Measurements from ENCODE around the genes IFI6 and THEMIS2.

- RRBS = 1% methylated on average over 26 of the region's 63 CpGs
Observed at GRCh38 chr1:27568318-27569013, 35.5 kb downstream of the AHDC1 start.

- RRBS = no CpG with 5 or more reads among the region's 12 CpGs
Observed at GRCh38 chr1:27587897-27588846, 15.8 kb downstream of the AHDC1 start.

- RRBS = no CpG with 5 or more reads among the region's 25 CpGs
Observed at GRCh38 chr1:27589050-27590257, 14.5 kb downstream of the AHDC1 start.

DNA sequence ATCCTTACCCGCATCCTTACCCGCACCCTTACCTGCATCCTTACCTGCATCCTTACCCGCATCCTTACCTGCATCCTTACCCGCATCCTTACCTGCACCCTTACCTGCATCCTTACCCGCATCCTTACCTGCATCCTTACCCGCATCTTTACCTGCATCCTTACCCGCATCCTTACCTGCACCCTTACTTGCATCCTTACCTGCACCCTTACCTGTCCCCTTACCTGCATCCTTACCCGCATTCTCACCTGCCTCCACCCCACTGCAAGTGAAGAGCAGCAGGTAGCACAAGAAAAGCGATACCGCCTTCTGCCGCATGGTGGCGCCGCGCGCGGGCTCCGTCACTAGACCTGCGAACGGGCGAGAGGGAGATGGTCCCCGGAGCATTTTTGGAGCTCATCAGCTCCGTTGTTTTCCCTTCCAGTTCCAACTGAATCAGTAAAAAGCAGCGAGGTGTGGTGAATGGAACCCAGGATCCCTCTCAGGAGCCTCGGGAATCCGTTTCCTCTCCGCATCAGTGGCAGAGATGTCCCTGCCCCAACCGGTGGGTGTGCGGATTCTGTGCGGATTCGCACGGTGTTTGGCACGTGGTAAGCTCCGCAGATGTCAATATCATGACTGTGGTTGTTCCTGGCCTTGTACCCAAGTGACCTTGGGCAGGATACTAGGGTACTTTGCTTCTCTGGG, 2.9 kb downstream of the IFI6 start:
- RRBS = no CpG with 5 or more reads among the region's 33 CpGs

- RRBS = no CpG with 5 or more reads among the region's 10 CpGs
Observed at GRCh38 chr1:27672017-27672740, at the start of gene IFI6. TSS of gene IFI6 (minus strand) at chr1:27672192.

- RRBS = no CpG with 5 or more reads among the region's 2 CpGs
Observed at GRCh38 chr1:27785660-27786558, 12.9 kb downstream of the STX12 start.

GRCh38 chr1:27790184-27790619, 17.2 kb downstream of the STX12 start:
- RRBS = no CpG with 5 or more reads among the region's 5 CpGs

GRCh38 chr1:27862903-27863966, 9.1 kb upstream of the THEMIS2 start:
- RRBS = no CpG with 5 or more reads among the region's 7 CpGs

- RRBS = under 1% methylated on average over 7 of the region's 46 CpGs
Observed at GRCh38 chr1:27872158-27872728, at the start of gene THEMIS2. TSS of gene THEMIS2 (plus strand) at chr1:27872544.

- RRBS = 40% methylated on average over 13 of the region's 42 CpGs
Observed at GRCh38 chr1:27872729-27873622, 632 bp downstream of the THEMIS2 start.

DNA sequence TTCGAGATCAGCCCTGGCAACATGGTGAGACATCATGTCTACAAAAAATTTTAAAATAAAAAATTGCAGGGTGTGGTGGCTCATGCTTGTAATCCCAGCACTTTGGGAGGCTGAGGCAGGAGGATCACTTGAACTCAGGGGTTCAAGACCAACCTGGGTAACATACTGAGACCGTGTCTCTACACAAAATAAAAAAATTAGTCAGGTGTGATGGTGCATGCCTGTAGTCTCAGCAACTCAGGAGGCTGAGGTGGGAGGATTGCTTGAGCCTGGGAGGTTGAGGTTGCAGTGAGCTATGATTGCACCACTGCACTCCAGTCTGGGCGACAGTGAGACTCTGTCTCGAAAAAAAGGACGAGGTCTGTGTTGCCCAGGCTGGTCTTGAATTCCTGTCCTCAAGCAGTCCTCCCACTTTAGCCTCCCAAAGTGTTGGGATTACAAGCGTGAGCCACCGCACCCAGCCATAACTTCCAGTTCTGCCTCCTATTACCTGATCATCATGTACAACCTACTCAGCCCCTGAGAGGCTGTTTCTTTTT, 2.2 kb downstream of the THEMIS2 start:
- RRBS = no CpG with 5 or more reads among the region's 7 CpGs

DNA sequence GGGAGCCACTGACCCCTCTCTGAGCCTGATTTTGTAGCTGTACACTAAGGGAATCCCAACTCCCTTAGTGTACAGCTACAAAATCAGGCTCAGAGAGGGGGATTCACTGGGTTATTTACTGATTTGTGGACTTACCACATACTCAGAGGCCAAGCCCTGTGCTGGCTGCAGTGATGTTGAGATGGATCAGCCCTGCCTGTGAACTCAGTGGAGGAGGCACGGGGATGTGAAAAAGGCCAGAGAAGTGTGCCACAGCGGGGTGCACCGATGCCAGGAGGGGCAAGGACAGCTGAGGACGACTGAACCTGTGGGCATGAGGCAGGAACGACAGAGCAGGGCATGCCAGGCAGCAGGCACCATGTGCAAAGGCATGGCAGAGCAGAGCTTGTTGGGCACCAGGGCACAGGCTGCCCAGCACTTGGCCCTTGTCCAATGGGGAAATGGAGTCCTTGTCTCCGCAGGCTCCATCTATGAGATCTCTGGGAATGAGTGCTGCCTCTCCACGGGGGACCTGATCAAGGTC, 3.8 kb downstream of the THEMIS2 start:
- RRBS = no CpG with 5 or more reads among the region's 7 CpGs

- RRBS = no CpG with 5 or more reads among the region's 6 CpGs
Observed at GRCh38 chr1:27884998-27885423, 12.7 kb downstream of the THEMIS2 start.

- RRBS = no CpG with 5 or more reads among the region's 2 CpGs
Observed at GRCh38 chr1:28249323-28249962, 9.9 kb upstream of the SESN2 start.

DNA sequence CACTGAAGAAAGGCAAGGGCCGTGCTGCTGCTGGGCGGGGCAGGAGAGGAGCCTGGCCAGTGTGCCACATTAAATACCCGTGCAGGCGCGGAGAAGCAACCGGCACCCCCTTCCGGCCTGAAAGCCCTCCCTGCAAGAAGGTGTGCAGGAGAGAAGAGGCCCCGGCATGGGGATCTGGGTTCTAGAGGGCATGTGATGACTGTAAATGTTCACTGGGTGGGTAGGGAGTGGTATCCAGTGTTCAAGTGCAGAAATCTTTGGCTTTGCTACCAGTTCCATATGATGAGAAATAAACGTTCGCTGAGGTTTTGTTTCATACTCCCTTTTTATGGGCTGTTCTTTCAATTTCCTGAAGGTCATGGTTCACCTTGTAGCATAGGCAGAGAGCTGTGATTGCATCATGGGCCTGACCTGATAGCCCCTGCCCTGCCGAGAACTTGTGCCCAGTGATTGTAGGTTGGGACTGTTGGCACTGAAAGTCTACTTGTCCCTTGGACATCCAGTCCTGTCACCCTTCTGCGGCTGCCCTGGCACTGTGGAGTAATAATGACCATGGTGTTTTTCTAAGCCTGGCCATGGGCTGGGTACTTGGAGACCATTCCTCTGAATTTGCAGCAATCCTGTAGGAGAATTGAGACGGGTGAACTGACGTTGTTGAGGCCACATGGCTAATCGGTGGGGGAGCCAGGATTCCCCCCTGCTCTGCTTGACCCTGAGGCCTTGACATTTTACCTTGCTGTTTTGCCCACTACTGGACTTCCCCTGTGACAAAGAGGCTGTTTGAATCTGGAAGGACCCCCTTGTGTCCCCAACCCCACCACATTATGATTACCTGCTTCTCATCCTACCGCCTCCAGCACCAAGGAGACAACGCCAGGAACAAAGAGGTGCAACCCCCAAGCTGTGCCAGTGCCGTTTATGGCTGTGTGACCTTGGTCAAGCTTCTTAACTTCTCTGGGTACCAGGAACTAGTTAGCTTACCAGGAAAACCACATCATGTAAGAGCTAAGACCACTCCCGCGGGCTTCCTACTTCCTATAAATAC, 23.2 kb downstream of the SESN2 start:
- RRBS = no CpG with 5 or more reads among the region's 20 CpGs

DNA sequence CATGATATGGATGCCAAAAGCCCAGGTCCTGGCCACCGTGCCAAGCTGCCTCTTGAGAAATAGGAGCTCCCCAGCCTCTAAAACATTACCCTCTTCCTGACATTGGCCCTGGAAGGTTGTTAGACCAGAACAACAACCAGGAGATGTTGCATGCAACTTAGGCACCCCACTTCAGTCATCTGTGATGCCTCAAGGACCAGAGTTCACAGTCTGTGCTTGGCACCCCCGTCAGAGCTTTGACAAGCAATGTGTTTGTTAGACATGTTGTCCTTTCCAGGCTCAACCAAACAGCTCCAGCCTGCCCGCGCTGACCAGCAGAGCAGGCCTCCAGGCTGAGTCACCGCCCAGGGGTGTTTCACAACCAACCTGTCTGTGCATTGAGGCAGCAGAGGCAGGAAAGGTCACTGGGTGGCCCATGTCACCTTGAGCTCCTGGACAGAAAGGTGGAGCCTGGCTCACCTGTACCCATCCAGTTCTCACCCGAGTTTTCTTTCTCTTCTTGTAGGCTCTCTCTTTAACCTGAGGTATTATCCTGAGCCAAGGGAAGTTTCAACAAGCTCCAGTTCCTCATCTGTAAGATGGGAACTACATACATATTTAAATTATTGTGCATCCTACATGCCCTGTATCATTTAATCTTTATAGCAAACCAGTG, 14.9 kb upstream of the MED18 start:
- RRBS = no CpG with 5 or more reads among the region's 6 CpGs

DNA sequence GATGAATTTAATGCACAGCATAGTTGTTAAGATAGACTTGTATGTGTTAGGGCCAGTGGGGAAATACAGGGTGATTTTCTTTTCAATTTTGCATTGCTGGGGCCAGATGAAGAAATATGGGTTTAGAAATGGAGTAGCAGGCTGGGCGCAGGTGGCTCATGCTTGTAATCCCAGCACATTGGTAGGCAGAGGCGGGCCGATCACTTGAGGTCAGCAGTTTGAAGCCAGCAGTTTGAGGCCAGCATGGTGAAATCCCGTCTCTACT, 9.5 kb downstream of the YTHDF2 start:
- RRBS = no CpG with 5 or more reads among the region's 4 CpGs

DNA sequence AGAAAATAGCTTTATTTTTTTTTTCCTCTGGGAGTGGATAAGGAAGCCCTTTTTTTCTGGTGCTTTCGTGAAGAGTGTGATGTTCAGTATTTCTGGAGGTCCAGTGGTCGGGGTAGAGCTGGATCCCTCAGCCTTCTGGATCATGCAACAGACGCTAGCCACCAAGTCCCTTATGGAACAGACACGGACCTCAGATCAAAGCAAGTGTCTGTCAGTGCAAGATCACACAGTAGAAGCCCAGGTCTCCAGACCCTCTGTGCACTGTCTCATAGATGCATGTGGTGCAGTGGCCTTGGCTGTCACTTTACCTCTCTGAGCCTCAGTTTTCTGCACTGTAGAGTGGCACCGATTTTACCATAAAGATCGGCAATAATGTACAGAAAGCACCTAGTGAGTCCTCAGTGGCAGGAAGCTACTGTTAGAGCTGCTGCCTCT, 15.5 kb upstream of the EPB41 start:
- RRBS = no CpG with 5 or more reads among the region's 6 CpGs

DNA sequence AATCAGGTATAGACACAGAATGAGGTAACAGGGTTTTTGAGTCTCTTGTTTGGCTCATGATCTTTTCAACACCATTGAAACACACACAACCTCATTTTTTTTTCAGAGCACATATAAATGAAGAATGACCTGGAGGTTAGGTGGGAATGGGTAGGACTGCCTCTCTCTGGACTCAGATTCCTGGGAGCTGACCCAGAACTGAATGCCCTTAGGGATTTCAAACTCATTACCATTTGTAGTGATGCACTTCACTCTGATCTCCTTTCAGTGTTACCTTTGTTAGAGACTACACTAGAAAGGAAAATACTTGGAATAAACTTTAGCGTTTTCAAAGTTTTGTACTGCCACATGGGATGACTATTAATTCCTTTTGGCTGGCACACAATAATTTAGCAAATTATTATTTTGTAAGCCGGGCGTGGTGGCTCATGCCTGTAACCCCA, 51.1 kb downstream of the EPB41 start:
- RRBS = no CpG with 5 or more reads among the region's 3 CpGs

DNA sequence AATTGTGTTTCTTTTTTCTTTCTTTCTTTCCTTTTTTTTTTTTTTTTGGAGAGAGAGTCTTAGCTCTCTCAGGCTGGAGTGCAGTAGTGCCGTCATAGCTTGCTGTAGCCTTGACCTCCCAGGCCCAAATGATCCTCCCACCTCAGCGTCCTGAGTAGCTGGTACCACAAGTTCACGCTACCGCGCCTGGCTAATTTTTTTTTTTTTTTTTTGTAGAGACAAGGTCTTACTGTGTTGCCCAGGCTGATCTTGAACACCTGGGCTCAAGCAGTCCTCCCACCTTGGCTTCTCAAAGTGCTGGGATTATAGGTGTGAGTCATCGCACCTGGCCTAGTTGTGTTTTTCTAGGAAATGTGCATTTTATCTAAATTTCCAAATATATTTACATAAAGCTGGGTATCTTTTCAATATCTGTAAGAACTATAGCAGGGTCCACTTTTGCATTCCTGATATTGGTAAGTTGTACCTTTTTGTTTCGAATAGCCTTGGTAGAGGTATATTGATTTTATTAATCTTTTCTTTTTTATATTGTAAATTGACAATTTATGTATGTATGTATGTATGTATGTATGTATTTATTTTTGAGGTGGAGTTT, 76.4 kb downstream of the TMEM200B start:
- RRBS = no CpG with 5 or more reads among the region's 7 CpGs

All from BE2C (cell line).